NB4 (cell line): Measurements from ENCODE around the genes FIS1, SPDYE2 and UPK3BL1.

DNA sequence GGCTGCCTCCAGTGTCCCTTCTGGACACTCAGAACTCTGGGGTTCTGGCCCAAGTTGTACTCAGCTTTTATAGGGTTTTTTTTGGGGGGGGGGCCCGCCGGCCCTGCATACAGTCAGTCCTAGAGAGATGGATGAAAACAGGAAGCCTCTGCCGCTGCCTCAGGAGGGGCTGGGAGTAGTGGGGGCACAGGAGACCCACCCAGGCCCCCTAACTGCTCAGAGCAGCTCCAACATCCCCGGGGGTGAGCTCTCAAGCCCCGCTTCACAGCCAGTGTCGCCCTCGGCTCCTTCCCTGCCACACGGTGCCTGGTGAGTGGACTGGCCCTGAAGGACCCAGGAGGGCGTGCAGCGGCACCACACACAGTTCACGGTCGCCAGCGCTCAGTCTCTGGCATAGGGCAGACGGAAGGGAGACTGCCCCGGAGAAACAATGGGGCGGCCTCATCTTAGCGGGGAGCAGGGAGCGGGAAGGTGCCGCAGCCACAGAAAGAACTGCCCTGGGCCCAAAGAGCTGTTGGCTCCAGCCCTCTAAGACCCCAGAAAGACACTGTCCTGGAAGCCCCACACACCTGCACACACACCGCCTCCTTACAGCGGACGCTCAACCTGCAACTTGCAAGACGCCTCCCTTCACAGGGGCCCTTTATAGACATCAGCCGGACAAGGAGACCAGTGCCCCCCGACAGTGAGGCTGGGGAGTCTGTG, 1.3 kb downstream of the CLDN15 start:
- RRBS: no CpG with 5 or more reads among the region's 25 CpGs

- RRBS: 1% methylated on average over 25 of the region's 60 CpGs
Measured at GRCh38 chr7:101244530-101245519, at the start of gene FIS1. TSS of gene FIS1 (minus strand) at chr7:101245081.

DNA sequence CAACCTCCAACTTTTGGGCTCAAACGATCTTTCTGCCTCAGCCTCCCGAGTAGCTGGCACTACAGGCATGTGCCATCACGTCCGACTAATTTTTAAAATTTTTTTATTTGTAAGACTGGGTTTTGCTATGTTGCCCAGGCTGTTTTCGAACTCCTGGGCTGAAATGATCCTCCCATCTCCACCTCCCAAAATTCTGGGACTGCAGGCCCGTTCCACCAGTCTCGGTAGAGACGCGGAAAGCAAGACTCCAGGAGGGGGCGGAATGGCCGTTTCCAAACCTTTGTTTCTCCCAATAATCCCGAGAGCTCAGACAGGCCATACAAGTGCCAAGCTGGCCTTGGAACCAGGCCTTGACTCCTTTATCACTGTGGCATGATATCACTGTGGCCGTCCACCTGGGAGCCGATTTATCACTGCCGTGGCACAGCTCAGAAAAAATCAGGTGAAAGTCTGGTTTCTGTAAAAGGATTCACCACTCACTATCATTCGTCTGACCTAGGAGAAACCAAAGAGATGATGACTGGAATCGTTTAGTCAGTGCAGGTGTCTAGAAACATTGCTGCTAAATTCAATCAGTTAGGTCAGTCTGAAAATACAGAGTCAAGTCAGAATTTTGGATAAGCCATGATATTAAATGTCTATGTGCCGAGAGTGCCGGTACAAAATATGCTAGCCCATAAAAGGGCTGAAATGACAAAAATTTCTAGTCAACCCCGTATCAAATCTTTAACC, 565 bp upstream of the IFT22 start:
- RRBS: no CpG with 5 or more reads among the region's 20 CpGs

DNA sequence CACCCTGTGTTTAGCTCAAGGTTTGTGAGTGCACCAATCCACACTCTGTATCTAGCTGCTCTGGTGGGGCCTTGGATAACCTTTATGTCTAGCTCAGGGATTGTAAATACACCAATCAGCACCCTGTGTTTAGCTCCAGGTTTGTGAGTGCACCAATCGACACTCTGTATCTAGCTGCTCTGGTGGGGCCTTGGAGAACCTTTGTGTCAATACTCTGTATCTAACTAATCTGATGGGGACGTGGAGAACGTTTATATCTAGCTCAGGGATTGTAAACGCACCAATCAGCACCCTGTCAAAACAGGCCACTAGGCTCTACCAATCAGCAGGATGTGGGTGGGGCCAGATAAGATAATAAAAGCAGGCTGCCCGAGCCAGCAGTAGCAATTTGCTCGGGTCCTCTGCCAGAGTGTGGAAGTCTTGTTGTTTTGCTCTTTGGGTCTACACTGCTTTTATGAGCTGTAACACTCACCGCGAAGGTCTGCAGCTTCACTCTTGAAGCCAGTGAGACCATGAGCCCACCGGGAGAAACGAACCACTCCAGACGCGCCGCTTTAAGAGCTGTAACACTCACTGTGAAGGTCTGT, 13.5 kb upstream of the COL26A1 start:
- RRBS: no CpG with 5 or more reads among the region's 13 CpGs

DNA sequence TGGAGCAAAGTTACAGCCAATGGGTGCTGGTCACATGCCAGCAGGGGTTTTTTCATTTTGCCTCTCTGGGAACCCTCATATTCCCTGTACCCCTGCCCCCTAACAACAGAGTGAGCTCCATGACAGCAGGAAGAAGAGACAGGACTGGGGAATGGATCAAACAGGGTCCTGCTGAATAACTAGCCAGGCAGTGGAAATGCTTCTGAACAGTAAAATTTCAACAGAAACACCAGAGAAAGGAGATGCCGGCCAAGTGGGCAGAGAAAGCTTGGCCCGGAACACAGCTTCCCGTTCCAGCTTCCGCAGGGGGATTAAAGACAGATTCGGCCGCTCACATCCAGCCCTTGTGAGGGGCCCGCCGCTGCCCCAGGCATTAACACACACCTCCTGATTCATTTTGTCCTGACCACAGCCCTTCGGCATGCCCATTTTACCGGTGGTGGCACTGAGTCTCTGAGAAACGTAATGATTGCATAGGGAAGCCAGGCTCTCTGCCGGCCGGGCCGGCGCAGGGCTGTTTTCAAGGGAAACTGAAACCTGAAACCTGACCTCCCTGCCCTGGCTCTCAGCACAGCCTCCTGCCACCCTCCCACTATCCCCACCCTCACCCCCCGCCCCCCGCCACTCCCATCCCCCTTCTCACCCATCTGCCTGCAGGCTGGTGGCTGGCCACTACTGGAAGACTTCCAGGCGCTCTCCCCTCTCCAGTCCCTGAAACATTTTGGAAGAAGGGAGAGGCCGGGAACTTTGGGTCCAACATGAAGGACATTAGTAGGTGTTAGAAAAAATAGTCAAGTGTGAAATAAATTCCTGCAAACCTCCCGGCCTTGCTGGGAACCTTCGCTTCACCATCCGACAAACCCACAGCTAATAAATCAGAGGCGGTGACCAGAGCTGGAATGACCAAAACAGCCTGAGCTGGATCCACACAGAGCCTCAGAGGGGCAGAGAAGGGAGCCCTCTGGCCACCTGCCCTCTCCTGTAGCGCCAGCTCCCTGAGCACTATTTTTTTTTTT, 83.6 kb upstream of the CUX1 start:
- RRBS: 95% methylated on average over 3 of the region's 24 CpGs

DNA sequence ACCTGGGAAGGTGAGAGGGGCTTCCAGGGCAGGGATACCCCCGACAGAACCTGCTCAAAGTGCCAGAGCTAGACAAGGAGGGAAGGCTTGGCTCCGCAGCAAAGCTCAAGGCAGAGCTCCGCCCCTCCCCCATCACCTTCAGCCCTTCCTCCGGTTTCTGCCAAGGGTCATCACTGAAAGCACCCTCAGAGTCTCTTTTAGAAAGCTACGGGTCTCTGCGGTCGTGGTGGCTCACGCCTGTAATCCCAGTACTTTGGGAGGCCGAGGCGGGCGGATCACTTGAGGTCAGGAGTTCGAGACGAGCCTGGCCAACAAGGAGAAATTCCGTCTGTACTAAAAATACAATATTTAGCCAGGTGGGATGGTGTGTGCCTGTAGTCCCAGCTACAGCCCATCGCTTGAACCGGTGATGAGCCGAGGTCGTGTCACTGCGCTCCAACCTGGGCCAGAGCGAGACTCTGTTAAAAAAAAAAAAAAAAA, 73.3 kb upstream of the CUX1 start:
- RRBS: 88% methylated on average over 4 of the region's 20 CpGs

DNA sequence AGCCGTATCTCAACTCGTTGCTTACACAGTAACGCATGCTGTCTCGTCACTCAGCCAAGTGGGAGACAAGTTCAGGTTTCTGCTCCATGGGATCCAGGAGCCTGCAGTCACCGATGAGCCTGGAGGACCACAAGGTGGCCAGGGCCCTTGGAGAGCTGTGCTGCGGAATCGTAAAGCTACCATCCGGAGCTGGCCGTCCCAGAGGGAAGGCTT, 7.8 kb downstream of the CUX1 start:
- RRBS: no CpG with 5 or more reads among the region's 9 CpGs

DNA sequence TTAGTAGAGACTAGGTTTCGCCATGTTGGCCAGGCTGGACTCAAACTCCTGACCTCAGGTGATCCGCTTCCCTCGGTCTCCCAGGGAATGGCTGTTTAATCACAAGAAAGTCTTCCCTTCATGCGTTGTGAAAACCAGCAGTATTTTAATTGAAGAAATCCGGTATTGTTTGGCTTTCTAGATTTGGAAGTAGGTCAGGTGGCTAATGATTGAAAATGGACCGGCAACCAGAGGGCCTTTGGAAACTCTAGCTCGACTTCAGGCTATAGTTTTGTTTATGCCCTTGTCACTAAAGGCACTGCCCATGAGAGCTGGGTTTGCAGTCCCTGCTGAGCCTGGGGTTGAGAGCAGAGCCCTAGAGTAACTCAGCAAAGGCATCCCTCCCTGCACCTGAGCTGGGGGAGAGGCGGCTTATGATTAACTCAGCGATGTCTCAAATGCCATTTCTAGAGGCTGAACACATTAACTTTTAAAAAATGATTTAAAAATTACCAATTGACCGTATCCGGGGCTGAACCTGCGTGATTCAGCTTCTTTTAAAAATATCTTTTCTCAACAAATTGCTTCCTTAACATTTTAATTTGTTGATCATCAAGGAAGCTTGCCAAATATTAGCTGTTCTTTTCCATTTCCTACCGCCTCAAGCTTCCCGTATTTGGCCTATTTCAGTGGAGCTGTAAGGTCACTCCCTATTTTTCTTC, 41.6 kb downstream of the CUX1 start:
- RRBS: 100% methylated on average over 1 of the region's 14 CpGs

DNA sequence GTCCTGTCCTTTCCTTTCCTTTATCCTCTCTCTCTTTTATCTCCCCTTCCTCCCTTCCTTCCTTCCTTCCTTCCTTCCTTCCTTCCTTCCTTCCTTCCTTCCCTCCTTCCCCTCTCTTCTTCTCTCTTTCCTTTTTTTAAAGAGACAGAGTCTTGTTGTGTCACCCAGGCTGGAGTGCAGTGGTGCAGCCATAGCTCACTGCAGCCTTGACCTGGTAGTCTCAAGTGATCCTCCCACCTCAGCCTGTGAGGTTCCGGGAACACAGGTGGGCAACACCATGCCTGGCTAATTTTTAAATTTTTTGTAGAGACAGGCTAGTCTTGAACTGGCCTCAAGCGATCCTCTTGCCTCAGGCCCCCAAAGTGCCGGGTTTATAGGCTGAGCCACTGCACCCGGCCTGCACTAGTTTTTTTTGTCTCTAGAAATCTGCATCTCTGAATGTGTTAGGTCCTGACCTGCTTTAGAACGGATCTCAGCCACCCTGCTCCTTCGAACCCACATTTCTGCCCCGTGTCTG, 43.3 kb downstream of the CUX1 start:
- RRBS: 100% methylated on average over 2 of the region's 7 CpGs

- RRBS: no CpG with 5 or more reads among the region's 4 CpGs
Measured at GRCh38 chr7:101910883-101911230, 93.4 kb downstream of the CUX1 start.

GRCh38 chr7:101945325-101945743, 127.9 kb downstream of the CUX1 start:
- RRBS: no CpG with 5 or more reads among the region's 7 CpGs

DNA sequence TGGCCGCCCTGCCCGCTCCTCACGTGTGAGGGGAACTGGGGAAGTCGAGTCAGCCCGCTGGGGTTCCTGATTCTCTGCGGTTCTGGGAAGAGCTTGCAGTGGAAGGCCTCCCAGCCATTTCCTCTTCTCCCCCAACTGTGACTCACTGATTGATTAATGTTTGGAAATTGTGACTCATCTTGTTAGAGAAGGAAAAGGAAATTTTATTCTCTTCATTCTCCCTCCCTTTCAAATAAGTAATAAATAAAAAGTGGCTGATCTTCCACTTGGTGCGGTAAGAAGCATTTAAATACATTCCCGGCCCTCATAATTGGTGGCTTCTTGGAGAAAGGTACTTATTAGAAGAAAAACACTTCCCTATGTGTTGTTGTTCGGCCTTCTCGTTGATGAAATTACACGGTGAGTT, 135.6 kb downstream of the CUX1 start:
- RRBS: no CpG with 5 or more reads among the region's 11 CpGs

GRCh38 chr7:102064283-102065175, 222.1 kb upstream of the SH2B2 start:
- RRBS: no CpG with 5 or more reads among the region's 15 CpGs

DNA sequence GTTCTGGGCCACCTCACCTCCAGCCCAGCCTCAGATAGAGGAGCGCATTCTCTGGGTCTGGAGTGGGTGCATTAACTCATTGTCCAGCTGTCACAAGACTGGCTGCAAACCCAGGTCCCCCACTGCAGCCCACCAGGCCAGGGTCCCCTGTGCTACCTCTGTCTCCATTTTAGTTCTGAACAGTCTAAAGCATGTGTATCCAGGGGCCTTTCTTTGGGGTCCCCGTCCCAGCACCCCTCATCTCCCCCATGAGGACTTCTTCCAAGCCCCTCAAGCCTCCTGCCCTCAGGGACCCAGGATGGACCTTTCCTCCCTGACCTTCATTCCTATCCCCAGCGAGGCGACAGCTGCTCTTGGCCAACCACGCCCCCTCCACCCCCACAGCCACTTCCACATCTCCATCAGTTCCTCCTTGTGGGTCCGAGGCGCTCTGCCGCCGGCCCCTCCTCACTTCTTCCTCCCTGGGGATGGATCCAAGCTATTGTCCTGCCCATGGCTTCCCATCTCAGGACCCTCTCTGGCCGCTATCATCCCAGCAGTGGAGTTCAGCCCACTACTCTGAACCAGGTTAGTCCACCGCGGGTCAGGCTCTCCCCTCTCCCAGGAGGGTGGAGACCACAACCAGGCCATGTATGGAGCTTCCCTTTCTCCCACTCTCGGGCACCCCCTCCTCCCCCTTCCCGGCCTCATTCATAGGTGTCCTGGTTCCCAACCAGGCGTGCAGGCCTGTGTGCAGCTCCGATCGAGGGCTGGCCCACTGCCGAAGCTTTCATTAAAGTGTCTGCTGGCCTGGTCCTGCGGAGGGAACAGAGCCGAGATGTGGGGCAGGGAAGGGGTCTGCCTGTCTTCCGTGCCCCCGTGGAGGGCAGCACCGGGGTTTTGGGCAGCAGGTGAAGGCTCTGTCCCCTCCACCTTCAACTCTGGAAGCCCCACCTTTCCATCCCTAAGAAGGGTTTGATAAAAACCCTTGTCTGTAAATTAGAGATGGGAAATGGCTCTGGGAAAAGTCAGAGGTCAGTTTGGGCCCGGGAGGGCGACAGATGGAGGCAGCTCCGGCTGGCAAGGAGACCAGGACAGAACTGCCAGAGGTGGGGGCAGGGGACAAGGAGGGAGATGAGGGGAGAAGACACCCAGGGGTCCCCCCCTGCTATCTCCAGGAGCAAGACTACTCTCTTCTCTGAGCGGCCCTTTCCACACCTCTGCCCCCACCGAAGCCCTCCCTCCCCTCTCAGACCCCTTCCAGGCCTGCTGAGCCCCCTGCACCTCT, 1.5 kb upstream of the SH2B2 start:
- RRBS: 3% methylated on average over 2 of the region's 28 CpGs

GRCh38 chr7:102403755-102405193, 8.1 kb downstream of the PRKRIP1 start:
- RRBS: no CpG with 5 or more reads among the region's 22 CpGs

DNA sequence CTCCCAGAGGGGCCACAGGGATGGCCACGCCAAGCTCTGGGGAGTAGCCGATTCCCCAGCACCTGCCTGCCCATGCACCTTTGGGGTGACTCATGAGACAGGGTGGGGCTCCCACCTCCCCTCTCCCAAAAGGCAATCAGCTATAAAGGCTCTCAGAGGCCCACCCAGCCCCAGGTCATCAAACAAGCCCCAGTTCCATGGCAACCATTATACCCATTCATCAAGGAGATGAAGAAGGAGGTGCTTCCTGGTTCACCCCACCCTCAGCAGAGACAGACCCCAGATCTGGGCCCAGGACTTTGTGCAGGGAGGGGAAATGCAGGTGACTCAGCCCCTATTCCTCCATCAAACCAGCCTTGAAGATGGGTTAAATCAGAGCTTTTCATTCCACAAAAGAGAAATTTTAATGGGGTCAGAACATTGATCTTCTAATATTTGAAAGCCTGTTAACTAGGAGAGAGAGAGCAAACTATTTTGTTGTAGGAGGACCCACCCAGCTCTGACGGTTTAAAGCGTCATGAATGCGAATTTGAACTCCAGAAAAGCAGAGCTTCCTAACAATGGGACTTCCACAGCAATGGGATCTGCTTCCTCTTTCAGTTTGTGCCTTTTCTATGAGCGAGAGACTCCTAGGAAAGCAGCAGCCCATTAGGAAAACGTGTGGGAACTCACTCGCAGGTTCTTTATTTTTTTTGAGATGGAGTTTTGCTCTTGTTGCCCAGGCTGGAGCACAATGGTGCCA, at the start of gene SPDYE2:
Gene SPDYE2 (plus strand): TSS at position 260 of the 742 bp plus-strand sequence.
- RRBS: no CpG with 5 or more reads among the region's 8 CpGs

GRCh38 chr7:102642654-102643053, at the start of gene UPK3BL1:
TSS of gene UPK3BL1 (minus strand) at chr7:102642791.
- RRBS: no CpG with 5 or more reads among the region's 8 CpGs

- RRBS: no CpG with 5 or more reads among the region's 3 CpGs
Measured at GRCh38 chr7:102744535-102744876, 4.3 kb upstream of the FAM185A start.

DNA sequence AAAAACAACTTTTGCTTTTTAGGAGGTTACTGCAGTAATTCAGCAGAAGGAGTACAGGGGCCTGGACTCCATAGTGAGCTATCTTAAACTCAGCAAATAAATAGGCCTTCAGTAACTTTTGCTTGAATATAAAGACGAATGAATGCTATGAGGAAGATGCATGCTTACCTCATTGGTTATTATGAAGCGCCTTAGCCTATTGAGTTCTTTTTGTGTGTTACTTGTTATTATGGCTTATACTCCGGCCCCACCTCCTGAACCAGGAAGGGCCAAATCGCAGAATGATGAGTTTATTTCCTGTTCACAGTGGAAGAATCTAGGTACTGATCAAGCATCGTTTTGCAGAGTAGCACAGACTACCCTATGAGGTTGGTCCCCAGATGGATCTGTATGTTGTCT, 42.5 kb downstream of the FAM185A start:
- RRBS: no CpG with 5 or more reads among the region's 5 CpGs

- RRBS: no CpG with 5 or more reads among the region's 17 CpGs
Measured at GRCh38 chr7:102799508-102800458, 51.0 kb downstream of the FAM185A start.